HL-60 (cell line): Measurements from ENCODE around the genes ART4 and SLC15A5.

DNA sequence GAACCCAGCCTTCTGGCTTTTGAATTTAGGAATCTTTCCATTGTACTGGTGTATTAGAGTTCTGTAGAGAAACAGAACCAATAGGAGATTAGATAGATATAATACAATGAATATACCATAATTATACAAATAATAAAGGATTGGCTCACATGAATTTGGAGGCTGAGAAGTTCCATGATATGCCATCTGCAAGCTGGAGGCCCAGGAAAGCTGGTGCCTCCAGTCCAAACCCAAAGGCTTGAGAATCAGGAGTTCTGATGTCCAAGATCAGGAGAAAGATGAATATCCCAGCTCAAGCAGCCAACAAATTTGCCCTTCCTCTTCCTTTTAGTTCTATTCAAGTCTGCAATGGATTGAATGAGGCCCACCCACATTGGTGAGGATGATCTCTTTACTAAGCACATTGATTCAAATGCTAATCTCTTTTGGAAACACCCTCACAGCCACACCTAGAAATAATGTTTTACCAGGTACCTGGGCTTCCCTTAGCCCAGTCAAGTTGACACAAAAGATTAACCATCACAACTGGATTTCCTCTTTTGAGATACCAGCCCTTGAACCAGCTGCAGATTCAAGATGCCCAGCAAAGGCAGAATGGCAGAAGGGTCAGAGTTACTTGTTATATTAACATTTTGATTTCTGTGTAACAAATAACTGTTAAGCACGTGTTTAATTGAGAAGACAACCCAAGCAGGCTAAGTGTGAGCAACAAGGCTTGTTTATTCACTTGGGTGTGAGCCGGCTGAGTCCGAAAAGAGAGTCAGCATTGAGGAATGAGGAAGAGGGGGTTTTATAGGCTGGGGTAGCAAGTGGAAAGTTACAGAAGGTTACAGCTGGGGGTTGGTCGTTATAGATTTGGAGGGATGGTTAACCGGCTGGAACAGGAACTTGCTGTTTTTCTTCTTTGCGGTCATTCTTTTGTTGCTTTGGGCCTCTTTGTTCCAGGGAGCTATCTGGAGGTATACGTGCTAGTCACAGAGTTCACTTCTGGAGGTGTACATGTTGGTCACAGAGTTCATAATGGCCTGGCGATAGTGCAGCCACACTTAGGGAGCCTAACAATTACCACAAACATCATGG is 180.2 kb downstream of the EMP1 start:
- RRBS, result no CpG with 5 or more reads among the region's 8 CpGs

- RRBS, result no CpG with 5 or more reads among the region's 1 CpG
Measured at GRCh38 chr12:13505156-13505752, 308.7 kb downstream of the EMP1 start.

GRCh38 chr12:14258363-14259162 is 106.9 kb upstream of the ATF7IP start:
- RRBS, result no CpG with 5 or more reads among the region's 9 CpGs

DNA sequence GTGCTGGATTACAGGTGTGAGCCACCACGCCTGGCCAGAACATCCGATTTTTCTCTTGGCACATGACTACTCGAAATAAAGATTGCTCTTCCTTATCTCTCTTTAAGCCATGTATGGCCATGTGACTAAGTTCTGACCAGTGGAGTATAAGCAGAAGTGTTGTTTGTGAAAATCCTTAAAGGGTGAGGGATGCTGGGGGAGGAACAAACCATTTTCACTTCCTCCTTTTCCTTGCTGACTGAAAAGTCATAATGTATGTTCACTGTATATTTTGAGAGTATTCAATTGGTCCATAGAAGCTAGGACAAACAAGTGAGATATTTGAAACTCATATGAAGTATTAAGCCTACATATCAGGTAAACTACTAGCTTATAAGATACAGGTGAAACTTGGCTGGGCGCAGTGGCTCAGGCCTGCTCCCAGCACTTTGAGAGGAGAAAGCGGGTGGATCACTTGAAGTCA is 50.6 kb upstream of the ATF7IP start:
- RRBS, result no CpG with 5 or more reads among the region's 5 CpGs

DNA sequence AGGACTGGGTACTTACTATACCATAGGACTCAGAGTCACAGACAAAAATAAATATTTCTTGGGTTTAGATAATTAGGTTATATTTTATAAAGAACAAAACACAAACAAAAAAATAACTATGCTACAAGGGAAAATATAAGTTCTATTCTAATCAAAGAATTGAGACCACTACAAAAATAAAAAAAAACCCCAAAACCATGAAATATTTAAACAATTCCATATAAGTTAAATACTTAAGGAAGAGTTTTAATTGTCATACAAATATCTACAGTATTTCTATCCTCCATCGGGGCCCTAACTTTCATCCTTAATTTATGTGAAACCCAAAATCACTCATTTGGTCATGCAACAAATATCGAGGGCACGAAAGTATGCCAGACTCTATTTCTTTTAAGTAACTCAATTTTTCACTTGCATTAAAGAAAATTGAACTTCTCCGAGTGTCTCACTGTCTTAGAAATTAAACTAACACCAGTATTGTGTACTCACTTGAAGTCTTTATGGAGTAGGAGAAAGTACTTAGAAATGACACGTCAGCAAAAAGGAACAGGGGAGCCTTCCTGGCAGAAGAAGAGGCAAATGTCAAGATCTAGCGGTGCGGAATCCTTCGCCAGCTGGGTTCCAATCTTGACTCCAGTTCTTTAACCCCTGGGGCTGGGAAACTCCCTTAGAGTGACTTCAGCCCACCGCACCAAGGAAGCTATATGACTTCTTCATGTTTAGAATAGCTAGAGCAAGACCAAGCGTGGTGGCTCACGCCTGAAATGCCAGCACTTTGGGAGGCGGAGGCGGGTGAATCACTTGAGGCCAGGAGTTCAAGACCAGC is 2.3 kb downstream of the H4C16 start:
- RRBS, result no CpG with 5 or more reads among the region's 13 CpGs

GRCh38 chr12:14842811-14843979 is at the start of gene ART4:
ART4 (minus strand) TSS chr12:14843526.
- RRBS, result no CpG with 5 or more reads among the region's 17 CpGs

GRCh38 chr12:14950926-14951275 is 10.5 kb downstream of the ARHGDIB start:
- RRBS, result no CpG with 5 or more reads among the region's 4 CpGs

DNA sequence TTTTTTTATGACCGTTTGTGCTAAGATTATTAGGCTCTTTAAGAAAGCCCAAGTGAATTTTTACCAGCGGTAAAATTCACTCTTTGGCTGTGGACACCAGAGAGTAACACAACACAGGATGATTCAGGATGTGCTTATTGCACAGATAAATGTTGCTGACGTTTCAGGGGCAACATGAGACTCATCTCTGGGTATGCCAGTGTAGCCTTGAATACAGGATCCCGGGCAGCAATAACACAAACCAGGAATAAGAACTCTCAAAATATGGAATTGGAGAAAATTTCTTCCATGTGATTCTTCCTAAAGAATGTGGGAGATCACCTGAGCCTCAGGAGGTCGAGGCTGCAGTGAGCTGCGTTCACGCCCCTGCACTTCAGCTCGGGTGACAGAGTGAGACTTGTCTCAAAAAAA is 2.7 kb downstream of the ARHGDIB start:
- RRBS, result no CpG with 5 or more reads among the region's 8 CpGs

GRCh38 chr12:14959804-14960368 is 1.5 kb downstream of the ARHGDIB start:
- RRBS, result 8% methylated on average over 1 of the region's 3 CpGs

DNA sequence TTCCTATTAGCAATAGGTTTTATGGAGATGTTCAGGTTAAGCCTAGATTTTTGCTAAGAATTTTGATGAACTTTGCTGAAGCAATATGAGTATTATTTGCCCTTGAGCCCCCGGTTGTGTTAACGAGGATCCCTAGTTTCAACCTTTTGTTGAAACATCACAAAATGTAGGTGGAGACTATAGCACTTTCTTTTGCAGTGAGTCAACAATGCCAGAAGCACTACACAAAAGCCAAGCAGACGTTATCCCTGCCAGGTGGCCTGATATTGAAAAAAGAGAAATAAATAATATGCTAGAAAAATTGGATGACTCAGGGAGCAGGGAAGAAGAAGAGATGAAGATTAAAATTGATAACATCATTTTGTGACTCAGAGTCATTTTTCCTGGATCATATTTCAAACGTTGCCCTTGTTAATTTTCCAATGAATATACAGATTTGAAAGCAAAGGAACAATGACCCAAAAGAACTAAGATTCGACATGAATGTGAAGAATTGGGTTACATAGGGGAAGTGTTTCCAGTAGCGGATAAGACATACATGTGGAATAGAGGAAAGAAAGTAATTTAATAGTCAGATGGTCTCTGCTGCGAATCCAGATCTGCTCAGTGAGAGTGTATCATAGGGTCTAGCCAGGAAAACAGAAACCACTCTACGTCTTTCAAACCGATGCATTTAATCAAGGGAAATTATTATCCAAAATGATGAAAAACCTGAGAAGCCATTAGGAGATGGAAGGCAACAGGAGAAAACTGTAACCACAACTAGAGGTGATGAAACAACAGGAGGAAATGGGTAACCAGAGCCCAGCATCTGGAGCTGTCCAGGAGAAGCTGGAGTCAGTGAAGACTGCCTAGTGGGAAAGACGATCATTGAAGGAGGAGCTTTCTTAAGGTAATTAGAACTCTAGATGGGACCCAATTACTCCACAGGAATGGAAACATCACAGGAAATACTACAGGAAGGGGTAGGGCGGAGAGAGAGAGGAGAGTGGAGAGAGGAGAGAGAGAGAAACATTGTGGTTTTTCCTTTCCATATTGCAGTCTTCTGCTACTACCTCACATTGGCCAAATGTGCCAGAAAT is 57.9 kb downstream of the RERG start:
- RRBS, result no CpG with 5 or more reads among the region's 11 CpGs

- RRBS, result no CpG with 5 or more reads among the region's 6 CpGs
Measured at GRCh38 chr12:15205371-15206036, 15.7 kb downstream of the RERG start.

DNA sequence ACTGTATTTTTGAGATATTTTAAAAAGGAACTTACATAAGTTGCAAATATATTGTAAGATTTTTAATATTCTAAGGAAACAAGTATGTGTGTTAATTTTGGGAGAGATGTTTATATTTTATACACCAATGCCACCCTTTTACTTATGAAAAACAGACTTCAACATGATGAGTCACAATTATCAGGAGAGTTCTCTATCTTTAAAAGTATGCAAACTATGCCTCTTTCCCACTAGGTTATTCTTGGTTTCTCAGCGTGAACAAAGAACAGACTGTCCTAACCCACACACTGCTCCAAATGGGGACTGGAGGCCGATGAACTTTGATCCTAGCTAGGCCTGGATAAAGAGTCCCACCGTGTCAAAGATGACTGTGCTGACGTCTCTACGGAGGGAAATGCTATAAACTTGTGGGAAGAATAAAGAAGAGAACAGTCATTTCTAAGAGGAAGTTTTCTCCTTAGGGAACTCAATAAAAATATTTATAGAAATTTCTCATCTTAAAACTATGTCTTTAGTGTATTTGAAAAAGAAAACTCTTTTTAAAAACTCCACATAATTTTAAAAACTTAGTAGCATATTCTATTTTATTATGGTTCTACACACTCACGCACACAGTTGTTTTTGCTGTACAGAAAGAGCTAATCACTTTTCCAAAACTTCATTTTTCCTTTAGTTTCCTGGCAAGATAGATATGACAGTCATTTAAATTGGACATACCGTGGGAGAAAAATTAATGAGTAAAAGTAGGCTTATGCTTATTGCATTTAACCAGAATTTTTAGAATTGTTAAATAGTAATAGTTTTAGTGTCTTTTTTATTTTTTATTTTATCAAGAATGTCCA is 160.0 kb downstream of the EPS8 start:
- RRBS, result no CpG with 5 or more reads among the region's 7 CpGs

GRCh38 chr12:15881424-15881770 is 790 bp upstream of the STRAP start:
- RRBS, result no CpG with 5 or more reads among the region's 5 CpGs

DNA sequence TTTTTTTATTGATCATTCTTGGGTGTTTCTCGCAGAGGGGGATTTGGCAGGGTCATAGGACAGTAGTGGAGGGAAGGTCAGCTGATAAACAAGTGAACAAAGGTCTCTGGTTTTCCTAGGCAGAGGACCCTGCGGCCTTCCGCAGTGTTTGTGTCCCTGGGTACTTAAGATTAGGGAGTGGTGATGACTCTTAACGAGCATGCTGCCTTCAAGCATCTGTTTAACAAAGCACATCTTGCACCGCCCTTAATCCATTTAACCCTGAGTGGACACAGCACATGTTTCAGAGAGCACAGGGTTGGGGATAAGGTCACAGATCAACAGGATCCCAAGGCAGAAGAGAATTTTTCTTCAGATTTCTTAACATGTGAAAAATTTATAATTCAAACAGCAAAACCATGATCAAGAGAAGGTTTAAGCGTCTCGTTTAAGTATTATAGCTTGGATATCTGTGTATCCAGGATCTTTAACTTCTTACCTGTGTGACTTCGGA is 944 bp downstream of the DERA start:
- RRBS, result no CpG with 5 or more reads among the region's 8 CpGs

GRCh38 chr12:16036478-16037508 is 125.7 kb downstream of the DERA start:
- RRBS, result no CpG with 5 or more reads among the region's 11 CpGs

DNA sequence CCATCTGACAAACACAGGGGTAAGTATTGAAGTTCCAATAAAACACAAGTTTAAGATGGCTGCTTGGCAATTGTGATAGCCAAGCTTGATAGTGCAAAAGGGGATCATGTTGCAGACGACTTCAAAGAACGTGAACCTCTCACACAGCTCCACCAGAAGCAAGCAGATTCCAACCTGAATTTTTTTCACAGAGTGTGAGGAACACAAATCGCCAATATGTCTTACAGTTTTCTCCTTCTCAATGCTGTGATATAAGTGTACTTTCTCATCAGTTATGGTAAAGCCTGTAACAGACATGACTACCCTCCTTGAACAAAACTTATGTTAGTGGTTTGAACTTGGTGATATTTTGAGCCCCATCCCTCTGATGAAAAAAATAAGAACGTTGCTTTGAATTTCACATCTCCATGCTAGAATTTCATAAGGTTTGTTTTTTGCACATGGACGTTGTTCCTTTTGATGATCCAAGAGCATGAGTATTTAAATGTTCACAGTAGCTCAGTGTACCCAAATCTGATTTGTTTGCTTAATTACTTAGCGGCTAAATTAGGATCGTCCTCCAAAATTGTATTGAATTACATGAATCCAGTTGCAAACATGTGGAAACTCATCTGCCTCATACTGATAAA is at the start of gene SLC15A5:
SLC15A5 (minus strand) TSS at position 297 of the 629 bp plus-strand sequence.
- RRBS, result no CpG with 5 or more reads among the region's 7 CpGs

DNA sequence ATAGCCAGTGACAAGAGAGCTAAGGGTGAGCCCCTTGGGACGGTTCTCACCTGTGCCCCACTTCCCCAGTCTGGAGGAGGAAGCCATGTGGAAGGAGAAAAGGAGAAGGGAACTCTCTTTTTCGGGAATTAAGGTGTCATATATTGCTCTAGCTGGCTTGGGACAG is 742 bp downstream of the MGST1 start:
- RRBS, result no CpG with 5 or more reads among the region's 2 CpGs

- RRBS, result no CpG with 5 or more reads among the region's 13 CpGs
Measured at GRCh38 chr12:16359653-16360149, 12.3 kb downstream of the MGST1 start.